Heart (tissue), 3 donors: ENCODE measurements around the genes FARS2 and NRN1.

DNA sequence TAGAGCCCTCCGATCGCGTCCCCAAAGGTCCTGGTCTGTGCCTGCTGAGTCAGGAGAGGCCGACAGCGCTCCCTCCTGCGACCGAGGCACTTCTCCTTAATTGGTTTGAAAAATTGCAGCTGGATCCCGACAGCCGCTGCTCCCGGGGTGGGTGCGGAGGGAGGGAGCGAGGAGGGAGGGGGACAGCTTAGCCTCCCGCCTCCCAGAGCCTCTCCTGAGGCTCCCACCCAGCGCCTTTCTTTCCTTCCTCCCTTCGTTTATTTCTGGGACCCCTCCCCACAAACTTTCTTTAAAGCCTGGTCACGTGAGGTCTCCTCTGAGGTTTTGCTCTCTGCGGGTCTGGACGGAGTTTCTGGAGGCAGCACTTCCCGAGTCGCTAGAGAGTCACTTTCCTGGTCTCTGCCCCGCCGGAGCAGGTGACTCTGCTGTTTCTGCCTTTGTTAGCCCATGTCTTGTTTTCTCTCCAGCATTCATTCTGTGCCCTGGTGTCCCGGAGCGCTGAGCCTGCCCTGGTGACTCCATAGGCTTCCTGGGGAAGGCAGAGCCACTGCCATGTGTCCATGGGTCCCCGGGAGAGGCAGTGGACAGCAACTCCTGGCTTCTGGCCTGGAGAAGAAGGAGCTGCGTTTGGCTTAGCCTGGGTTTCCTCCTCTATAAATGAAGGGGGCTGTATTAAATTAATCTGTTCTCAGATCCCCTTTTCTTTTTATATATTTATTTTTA, 22.5 kb upstream of the RPP40 start:
- RAMPAGE, long total RNA, 2 experiments = no peak in any of the 2 experiments

- RAMPAGE, long total RNA, 2 experiments = no peak in any of the 2 experiments
These were observed 25.8 kb upstream of the PPP1R3G start for GRCh38 chr6:5059262-5059913.

- RAMPAGE, long total RNA, 2 experiments = no peak in any of the 2 experiments
These were observed 1.2 kb downstream of the PPP1R3G start for GRCh38 chr6:5086269-5086898.

GRCh38 chr6:5204634-5205539, 55.9 kb downstream of the LYRM4 start:
- RAMPAGE, long total RNA, 2 experiments = no peak in any of the 2 experiments

GRCh38 chr6:5260848-5261855, at the start of gene FARS2:
TSS of gene FARS2 (plus strand) at chr6:5261513.
- RAMPAGE, long total RNA, 2 experiments = start-site peak on the minus strand in 1 of 2 experiments, at chr6:5260908-5260937 at its widest, 448 reads per replicate

GRCh38 chr6:5619168-5619737, 357.9 kb downstream of the FARS2 start:
- RAMPAGE, long total RNA, 2 experiments = no peak in any of the 2 experiments

GRCh38 chr6:5645631-5645946, 361.1 kb downstream of the NRN1 start:
- RAMPAGE, long total RNA, 2 experiments = no peak in any of the 2 experiments

- RAMPAGE, long total RNA, 2 experiments = no peak in any of the 2 experiments
These were observed 242.3 kb downstream of the NRN1 start for GRCh38 chr6:5764252-5764983.

DNA sequence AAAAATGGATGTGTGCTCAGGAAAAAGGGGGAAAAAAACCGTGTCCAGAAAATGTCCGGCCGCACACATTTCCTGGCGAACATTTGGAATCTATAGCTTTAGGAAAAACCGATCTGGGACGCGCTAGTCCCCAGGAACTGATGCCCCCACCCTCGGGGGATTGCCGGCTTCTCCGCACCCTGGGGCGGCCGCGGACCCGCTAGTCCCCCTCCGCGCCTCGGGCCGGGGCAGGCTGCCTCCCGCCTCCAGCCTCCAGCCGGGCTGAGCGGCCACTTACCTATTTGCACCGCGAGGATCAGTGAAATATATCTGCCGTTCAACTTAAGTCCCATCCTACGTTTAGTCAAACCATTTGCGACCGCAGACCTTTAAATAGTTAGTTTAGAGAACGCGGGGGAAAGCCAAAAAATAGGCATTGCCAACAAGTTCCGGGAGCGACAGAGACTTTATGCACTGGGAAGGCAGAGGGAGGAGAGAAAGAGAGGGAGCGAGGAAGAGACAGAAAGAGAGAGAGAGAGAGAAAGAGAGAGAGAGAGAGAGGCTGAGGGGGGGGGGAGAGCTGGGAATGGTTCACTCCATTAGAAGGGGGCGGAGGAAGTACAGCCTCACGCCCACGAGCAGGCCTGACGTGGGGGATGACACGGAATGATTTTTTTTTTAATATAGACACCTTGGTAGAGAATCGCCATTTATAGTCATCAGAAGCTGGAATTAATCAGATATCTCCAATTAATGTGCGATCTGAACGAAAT, at the start of gene NRN1:
TSS of gene NRN1 (minus strand) at position 508 of the 752 bp plus-strand sequence.
- RAMPAGE, long total RNA, 2 experiments = start-site peak on the minus strand in 1 of 2 experiments, centred at position 515 of the sequence, 16 to 39 reads per replicate

DNA sequence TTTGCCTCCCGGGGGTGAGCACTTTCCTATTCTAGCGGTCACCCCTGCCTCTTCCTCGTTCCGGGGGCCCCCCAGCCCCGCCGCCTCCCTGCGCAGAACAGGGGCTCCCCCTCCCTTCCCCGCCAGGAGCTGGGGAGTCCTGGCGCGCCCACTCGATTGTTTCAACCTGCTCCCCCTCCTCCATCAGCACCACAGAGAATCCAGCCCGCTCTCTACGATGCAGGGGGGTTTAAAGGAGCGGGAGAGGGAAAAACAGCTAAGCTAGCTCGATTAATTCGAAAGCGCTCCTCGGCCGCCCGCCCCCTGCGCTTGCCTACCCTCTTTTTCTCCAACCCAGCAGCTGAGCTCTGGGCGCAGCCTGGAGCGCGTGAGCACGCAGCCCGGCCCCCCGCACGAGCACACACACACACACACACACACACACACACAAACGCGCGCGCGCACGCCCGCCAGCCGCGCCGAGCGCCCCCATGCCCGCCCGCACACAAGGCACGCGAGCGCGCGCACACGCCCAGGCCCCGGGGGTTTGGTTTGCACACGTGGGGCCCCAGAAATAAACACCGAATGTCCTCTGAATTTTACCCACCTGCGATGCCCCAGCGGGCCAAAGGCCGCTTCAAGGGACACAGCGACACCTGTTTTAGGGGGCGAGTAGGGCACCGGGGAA, 578 bp upstream of the NRN1 start:
- RAMPAGE, long total RNA, 2 experiments = no peak in any of the 2 experiments

DNA sequence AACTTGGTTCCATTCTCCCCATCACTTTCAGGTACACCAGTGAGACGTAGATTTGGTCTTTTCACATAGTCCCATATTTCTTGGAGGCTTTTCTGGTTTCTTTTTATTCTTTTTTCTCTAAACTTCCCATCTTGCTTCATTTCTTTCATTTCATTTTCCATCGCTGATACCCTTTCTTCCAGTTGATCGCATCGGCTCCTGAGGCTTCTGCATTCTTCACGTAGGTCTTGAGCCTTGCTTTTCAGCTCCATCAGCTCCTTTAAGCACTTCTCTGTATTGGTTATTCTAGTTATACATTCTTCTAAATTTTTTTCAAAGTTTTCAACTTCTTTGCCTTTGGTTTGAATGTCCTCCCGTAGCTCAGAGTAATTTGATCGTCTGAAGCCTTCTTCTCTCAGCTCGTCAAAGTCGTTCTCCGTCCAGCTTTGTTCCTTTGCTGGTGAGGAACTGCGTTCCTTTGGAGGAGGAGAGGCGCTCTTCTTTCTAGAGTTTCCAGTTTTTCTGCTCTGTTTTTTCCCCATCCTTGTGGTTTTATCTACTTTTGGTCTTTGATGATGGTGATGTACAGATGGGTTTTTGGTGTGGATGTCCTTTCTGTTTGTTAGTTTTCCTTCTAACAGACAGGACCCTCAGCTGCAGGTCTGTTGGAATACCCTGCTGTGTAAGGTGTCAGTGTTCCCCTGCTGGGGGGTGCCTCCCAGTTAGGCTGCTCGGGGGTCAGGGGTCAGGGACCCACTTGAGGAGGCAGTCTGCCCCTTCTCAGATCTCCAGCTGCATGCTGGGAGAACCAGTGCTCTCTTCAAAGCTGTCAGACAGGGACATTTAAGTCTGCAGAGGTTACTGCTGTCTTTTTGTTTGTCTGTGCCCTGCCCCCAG, 130.4 kb downstream of the F13A1 start:
- RAMPAGE, long total RNA, 2 experiments = no peak in any of the 2 experiments

DNA sequence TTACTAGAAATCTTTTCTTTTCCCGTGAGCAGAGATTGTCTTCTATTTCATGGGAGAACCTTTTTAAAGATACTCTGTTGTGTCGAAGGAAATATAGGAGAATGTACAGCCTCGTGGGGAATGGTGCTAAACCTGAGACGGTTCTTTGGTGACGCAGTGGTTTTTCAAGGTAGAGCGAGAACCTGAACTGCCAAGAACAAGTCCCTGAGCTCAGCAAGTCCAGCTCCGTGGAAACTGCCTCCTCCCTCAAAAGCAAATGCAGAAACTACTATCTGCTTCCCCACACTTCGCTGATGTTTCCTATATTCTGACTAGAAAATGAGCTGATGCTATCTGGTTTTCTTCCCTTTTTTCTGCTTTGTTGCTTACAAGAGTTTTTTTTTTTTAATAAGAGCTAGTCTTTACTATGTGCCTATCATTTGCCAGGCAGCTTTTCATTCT, 85.4 kb upstream of the LY86 start:
- RAMPAGE, long total RNA, 2 experiments = no peak in any of the 2 experiments

DNA sequence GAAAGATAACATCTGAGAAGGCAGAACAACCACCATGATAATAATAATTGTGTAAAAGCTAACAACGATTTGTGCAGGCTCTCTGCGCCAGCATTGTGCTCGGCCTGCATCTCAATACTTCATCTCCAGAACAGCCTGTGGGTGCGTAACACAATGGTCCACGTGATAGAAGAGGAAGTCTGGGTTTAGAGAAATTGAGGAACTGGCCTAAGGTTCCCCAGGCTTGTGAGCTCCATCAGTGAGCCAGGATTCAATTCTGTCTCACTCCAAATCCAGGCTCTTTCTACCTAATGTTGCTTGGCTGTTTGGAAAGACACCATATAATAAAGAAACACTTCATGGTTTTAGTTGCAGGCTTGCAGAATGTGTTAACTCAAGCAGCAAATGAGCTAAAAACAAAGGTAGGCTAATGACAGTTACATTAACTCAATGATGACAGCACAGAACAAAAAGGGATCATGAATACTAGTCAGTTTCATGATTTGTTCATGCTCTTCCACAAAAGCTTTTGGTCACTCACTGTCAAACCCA, 71.3 kb downstream of the LY86 start:
- RAMPAGE, long total RNA, 2 experiments = no peak in any of the 2 experiments

DNA sequence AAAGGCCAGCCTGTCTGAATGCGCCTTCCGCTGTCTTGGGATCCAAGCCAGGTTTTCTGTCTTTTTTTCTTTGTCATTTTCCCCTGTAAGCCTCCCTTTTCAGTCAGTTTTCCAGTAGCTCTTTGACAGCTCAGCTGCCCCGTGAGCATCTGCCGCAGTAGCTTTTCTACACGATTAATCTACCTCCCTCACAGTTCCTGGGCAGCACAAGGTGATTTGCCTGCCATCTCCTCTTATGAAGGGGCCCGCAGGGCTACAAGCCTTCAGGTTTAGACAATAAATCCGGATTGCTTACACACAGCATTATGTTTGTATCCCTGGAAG, 77.0 kb downstream of the LY86 start:
- RAMPAGE, long total RNA, 2 experiments = no peak in any of the 2 experiments

DNA sequence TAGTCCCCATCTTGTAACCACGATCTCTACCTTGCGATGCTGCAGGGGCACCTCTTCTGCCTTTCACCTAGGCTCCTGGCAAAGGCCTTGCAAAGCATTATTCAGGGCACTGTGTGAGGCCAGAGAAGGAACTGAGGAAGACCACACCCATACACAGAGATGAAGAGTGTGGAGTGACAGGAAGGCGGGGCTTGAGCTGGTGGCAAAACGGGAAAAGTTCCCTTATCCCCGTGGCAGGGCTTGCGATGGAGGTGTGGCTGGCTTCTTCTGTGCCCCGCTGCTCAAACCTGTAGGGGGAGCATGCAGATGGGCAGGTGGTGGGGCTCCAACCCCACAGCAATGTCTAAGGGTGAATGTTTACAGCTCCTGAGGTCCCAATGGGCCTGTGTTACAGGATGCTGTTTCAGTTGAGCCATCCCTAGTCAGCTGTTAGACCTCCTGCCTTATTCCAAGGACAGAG, 105.8 kb downstream of the LY86 start:
- RAMPAGE, long total RNA, 2 experiments = no peak in any of the 2 experiments

GRCh38 chr6:6711986-6712277, 123.4 kb downstream of the LY86 start:
- RAMPAGE, long total RNA, 2 experiments = no peak in any of the 2 experiments

DNA sequence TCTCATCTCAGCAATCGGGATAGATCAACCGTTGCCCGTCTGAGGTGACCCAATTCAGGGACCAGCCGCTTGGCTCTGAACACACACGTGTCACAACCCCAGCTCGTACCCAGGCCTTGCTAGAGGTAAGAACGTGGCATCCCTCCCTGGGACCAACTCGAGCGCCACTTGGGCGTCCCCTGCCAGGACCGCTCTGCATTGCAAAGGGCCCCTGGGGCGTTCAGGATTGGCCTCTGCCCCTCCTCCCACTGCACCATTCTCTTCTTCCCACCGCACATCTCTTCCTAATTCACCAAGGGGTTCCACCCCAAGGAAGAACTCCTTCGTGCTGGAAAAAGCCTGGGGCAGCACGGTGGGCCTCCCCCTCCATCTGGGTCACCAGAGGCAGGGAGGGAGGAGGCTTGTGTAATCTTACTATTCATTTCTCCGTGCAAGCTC, 136.7 kb downstream of the LY86 start:
- RAMPAGE, long total RNA, 2 experiments = no peak in any of the 2 experiments

DNA sequence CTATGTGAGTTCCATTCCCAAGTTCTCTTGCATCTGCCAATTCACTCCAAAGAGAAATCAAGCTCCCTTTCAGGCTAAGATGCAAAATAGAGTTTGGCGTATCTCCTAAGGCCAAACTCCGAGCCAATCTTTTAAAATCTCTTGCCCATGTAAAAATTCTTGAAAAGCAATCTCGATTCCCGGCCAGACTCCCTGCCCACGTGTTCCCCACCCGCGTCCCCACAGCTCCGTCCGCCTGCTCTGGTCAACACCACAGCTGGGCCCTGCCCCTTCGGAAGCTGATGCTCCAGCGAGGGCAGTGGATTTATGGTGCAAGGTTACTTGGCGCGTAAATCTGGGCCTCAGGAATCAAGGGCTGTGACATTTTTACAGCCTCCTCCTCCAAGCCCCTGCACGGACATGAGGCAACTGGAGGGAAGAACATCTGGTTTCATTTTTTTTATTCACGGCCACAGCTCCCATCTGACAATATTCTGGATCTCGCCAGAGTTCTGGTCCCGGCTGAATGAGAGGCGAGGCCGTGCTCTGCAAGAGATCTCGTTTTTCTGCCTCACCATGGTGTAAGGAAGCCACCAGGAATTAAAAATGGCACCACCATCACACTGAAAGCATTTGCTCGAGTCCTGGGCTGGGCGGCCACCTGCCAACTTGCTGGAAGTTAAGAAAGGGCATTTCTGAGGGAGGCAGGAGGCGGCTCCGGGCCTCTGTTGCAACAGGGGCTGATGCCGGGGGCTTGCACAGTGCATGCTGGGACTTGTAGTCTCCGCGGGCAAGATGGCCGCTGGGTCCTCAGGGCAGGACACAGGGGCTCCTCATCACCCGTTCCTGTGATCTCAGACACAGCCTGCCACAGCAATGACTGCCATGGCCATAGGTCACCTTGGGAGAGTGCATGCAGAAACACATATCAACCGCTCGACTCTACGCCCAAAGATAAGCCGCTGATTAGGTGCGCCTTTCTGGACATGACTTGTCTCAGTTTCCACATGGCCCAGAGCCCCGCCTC, 148.4 kb downstream of the LY86 start:
- RAMPAGE, long total RNA, 2 experiments = no peak in any of the 2 experiments

DNA sequence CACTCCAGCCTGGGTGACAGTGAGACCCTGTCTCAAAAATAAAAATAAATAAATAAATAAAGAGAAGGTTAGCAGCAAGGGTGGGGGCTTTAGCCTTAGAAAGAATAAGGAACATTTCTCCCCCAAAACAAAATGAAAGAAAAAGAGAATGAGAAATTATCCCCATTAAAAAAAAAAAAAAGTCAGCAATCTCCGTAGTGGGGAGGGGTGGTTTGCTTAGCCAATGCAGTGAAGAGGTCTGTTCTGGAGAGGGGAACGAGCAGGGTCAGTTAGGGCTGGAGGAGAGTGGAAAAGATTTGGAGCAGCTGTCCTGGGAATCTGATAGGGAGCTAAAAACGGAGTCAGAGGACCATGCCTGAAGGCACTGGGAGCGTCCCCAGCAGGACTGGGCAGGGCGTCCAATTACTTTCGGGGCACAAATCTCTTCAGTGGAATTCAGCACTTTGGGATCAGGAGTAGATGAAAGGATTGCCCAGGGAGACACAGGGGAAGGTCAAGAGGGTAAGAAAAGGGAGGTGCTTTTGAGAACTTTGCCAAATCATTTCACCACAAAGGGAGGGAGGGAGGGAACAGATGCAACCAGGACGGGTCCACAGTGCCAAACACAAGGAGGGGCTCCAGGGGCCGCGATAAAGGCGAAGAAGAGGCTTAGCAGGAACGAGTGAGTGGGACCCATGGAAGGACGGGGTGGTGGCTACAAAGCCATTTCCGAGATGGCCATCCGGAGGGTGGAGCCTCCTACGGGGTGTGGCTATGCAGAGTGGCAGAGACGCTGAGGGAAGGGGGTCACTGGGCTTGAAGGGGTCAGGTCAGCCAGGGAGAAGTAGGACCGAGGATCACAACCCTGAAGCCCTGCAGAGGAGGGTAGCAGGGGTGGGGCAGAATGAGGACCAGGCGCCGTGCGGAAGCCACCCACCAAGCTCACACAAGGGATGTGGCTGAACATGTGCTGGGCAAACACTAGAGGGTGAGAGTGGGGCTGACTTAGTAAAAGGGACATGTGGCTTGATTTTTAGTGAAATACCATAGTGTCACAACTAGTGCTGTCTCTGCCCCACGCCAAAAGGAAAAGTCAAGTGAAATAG, 180.1 kb upstream of the RREB1 start:
- RAMPAGE, long total RNA, 2 experiments = no peak in any of the 2 experiments

DNA sequence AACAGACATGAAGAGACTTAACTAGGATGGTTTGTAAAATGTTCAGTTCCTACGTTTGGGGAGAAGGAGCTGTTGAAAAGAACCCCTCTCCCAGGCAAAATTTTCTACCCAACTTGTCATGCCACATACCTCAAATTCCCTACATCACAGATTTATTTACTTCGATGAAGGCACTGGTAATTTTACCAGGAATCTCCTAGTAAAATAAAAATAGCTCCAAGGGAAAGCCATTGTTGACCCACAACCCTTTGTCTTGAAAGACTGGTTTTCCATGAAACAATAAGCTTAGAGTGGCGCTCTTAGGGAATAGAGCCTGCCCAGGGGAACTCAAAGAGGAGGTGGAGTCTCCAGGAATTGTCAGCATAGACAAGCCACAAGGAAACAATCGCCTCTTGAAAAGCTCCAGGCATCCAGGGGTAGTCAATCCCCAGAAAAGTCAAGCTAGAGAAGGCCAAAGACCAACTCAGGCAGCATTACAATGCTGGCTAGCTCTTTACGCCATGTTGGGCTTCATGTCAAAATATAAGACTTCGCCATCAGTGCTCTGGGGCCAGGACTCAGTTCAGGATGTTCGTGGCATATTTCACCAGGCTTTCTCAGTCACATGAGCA, 99.2 kb upstream of the RREB1 start:
- RAMPAGE, long total RNA, 2 experiments = no peak in any of the 2 experiments